ENCODE measurements around a stretch of chr3.

GRCh38 chr3:62873253-62873600 is 2.0 kb downstream of the CADPS start:
- RRBS = no CpG with 5 or more reads among the region's 3 CpGs

- RRBS = no CpG with 5 or more reads among the region's 5 CpGs
Measured at GRCh38 chr3:63203446-63203653, 74.8 kb upstream of the SYNPR start.

DNA sequence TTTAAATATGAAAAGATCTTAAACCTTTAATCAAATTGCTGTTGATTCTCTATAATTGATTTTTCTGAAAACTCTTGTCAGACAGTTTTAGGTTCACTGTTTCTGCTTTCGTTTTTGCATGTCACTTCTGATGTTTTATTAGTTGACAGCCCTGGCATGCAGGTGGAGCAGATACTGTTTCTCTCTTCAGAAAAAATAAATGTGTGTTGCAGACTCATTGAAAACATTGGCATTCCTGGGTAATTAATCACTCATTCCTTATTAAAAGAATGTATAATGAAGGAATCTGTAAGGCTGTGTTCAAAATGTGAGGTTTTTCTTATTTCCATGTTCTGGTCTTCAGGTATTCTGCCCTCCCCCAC is 54.4 kb downstream of the PSMD6 start:
- RRBS = no CpG with 5 or more reads among the region's 1 CpG

GRCh38 chr3:64011430-64012048 is 11.8 kb downstream of the PSMD6 start:
- RRBS = no CpG with 5 or more reads among the region's 5 CpGs

DNA sequence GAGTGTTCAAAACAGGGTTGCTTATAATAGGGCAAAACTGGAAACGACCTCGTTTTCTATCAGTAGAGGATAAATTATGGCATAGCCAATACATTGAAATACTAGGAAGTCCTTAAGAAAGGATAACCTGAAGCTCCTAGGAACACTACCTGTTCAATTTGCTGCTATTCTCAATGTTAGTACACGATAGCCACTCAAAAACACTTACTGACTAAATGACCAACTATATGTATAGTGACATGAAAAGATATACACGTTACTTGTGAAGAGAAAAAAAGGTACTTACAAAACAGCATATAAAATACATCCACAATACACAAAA is 8.0 kb downstream of the PSMD6 start:
- RRBS = no CpG with 5 or more reads among the region's 4 CpGs

- RRBS = no CpG with 5 or more reads among the region's 3 CpGs
Measured at GRCh38 chr3:64413661-64414074, 188.4 kb upstream of the PRICKLE2 start.

DNA sequence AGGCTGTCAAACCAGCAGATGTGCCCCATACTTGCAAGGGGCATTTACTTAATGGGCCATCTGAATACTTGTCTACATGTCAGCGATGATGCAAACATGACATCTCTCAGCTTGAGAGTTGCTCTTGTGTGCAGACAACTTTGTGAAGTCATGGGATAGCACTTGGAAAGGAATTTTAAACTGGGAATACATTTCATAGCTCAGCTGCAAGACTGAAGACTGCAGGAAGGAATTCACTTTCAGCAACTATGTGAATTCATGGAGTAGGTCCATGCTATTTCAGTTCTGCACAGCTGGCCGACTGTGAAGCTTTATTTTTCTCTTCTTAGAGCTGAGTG is 127.5 kb upstream of the ADAMTS9 start:
- RRBS = no CpG with 5 or more reads among the region's 2 CpGs

DNA sequence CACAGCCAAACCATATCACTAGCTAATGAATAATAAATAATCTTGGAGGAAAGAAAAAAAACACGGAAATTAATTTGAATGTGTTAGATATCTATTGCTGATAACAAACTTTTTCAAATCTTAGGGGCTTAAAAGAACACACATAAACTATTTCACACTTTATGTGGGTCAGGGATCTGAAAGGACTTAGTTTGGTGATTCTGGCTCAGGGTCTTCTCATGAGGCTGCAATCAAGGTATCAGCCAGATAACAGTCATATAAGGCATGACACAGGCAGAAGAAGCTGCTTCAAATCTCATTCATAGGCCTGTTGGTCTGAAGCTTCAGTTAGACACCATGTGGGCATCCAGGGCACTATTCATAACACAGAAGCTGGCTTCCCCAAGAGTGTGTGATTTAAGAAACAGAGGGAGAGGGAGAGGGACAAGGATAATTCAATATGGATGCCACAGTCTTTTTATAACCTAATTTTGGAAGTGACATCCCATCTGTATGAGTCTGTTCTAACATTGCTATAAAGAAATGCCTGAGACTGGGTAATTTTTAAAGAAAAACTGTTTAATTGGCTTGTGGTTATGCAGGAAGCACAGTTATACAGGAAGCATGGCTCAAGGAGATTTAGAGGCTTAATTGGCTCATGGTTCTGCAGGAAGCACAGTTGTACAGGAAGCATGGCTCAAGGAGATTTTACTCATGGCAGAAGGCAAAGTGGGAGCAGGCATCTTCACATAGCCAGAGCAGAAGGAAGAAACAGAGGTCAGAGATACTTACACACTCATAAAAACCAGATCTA is 192.9 kb upstream of the ADAMTS9 start:
- RRBS = no CpG with 5 or more reads among the region's 1 CpG

DNA sequence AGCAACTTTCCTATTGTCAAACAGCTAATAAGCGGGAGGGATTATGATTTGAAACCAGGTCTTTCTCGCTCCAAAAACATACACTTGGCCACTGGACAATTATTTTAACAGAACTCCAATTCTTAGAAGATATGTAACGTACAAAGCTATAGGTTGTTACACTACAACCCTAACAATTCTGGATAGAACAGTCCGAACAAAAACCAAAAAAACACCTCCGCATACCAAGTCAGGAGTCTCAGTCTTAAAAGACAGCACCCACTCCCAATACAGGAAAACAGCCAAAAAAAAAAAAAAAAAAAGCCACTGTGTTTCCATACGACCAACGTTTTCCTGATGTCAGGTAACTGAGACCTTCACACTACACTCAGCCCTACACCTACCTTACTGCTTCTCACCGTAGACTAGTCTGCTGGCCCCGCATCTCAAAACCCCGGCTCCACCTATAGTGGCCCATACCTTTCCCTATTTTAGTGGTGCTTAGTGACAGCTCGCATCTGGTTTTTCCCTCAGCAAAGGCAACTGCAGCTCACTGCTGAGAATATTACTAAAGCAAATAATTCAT is 339.5 kb upstream of the ADAMTS9 start:
- RRBS = no CpG with 5 or more reads among the region's 11 CpGs

DNA sequence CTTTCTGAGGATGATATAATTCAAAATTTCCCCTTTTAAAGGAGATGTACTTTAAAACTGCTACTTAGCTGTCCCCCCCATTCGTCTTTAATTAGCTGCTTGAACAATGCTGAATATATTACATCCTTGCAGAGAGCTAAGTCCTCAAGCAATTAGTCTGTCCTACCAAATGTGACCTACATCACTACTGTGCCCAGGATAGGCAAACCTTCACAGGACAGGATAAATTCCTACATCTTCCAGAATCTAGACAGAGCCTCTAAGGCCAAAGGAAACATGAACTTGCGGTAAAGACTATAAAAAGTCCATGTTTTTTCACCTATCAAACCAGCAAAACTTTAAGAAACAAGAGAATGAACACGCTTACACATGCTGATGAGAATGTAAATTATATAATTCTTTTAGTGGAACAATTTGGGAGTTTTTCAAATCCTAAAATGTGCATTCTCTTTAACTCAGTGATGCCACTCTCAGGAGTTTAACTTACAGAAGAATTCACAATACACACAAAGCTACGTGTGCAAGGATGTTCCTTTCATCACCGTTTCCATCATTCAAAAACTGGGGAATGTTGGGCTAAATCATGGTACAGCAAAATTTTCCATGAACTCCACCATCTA is 448.1 kb downstream of the MAGI1 start:
- RRBS = no CpG with 5 or more reads among the region's 5 CpGs

DNA sequence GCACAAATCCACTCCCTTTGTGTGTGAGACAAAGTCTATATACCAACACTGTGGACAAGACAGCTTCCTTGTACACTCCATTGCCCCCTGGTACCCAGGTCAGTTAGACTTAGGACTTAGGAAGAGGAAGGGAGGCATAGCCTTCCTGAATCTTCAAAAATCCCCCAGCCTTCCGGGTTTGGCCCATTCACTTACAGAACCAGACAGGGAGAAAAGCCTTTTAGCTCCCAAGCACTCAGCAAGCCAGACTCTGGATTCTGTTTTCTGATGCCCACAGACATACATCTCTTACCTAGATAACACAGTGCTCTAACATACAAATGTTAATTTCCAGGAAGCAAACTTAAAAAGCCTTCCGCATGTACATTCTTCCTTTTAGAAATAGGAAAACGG is 442.2 kb downstream of the MAGI1 start:
- RRBS = no CpG with 5 or more reads among the region's 3 CpGs

GRCh38 chr3:65889354-65889706 is 149.4 kb downstream of the MAGI1 start:
- RRBS = no CpG with 5 or more reads among the region's 3 CpGs

- RRBS = no CpG with 5 or more reads among the region's 12 CpGs
Measured at GRCh38 chr3:65946093-65946928, 92.4 kb downstream of the MAGI1 start.

DNA sequence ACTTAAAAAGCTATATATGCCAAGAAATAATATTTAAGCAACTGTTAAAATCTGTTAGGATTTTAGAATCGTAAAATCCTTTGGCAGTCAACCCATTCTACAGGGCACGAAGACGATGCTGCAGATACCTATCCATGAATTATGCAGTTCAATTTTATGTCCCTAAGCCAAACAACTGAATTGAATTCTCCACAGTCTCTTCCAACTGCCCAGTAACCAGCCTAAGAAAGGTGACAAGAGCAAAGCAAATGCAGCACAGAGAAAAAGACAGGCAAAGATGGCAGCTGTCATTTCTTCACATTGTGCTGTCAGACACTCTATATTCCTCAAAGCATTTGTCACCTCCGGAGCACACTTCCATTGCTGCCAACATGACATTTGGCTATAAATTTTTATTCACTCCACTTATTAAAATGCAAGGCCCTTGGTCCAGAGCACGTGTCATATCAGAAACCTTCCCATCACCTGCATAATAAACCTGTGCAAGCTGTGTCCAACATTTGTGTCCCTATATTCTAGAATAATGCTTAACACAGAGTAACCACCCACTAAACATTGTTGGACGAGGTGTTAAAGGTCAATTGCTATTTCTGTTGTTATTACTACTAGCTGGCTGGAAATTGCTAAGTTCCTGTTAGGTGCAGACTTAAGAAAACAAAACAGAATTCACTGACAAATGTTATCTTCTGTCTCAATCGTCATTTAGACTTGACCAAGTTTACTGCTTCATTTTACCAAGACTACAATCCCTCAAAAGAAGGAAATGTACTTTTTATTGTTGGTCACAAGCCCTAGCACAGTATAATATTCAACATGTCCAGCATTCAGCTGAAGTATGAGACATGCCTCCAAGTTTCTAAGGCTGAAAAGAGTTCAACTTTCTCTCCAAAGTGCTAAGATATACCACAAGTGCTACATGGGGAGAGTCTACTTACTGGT is 89.7 kb downstream of the MAGI1 start:
- RRBS = no CpG with 5 or more reads among the region's 7 CpGs

GRCh38 chr3:65961093-65961999 is 77.4 kb downstream of the MAGI1 start:
- RRBS = no CpG with 5 or more reads among the region's 6 CpGs

- RRBS = no CpG with 5 or more reads among the region's 7 CpGs
Measured at GRCh38 chr3:66002453-66002770, 36.3 kb downstream of the MAGI1 start.

DNA sequence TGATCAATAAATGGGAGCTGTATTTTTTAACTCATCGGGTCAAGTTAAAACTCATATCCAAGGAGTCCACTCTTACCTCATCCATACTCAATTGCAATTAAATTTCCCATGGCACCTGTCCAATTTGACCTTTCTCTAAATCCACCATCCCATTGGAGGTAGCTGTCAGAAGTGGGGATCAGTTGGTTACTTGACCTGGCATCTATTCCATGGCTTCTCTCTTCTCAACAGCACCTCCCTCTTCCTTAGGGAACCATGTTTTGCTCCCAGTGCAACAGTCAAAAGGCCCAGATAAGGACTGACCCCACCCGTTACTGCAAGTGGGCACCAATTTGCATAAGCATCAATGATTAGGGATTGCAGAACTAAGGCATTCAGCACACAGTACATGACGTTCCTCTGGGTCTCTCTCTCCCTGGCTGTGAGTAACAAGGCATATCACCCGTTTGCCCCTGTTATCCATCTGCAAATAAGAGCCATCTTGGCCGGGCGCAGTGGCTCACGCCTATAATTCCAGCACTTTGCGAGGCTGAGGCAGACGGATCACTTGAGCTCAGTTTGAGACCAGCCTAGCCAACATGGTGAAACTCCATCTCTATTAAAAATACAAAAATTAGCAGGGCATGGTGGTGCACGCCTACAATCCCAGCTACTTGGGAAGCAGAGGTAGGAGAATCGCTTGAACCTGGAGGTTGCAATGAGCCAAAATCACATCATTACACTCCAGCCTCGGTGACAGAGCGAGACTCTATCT is 18.9 kb downstream of the MAGI1 start:
- RRBS = no CpG with 5 or more reads among the region's 13 CpGs

DNA sequence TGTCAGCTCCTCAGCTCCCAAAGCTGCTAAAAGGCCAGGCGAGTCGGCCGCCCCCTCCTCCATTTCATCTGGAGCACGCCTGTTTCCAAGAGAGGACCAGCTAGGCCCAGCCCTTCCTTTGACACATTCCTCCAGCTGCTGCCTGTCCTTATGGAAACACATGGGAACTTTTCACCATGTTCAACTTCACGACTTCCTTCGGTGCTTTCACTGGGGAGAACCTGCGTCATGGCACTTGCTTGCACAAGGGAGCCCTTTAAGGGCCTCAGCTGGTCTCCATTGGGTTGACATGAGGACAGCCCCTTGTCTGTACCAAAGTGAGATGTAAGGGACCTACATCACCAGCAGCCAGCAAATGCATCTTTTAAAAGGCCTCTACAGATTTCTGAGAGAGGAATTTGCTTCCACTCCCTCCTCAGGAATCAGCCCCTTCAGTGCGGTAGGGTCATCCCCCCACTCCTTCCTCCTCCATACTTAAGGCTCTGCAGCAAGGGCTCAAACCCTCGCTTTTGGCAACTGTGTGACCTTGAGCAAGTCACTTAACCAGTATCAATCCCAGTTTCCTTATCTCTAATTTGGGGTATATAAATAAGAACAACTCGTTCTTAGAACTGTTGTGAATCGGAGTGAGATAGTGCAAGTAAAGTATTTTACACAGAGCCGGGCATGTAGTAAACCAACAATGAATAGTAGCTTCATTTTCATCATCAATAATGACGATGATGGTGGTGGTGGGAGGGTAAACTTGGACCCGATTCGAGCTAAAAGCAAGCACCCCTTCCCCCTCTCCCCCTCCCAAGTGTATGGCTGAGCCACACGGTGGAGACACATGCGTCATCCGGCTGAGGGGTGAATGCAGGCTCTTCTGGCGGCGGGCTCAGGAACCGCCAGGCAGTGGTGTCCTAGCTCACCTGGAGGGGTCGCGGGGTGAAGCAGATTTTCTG is 1.8 kb downstream of the MAGI1 start:
- RRBS = no CpG with 5 or more reads among the region's 23 CpGs

GRCh38 chr3:66182325-66182621 is 38.5 kb upstream of the SLC25A26 start:
- RRBS = no CpG with 5 or more reads among the region's 3 CpGs